ENCODE results near the genes BBS10, PPP1R12A, OTOGL and PTPRQ.

- RRBS: 3% methylated on average over 8 of the region's 44 CpGs
These were observed at the start of gene BBS10 for GRCh38 chr12:76347992-76348694. TSS of gene BBS10 (minus strand) at chr12:76348415.

DNA sequence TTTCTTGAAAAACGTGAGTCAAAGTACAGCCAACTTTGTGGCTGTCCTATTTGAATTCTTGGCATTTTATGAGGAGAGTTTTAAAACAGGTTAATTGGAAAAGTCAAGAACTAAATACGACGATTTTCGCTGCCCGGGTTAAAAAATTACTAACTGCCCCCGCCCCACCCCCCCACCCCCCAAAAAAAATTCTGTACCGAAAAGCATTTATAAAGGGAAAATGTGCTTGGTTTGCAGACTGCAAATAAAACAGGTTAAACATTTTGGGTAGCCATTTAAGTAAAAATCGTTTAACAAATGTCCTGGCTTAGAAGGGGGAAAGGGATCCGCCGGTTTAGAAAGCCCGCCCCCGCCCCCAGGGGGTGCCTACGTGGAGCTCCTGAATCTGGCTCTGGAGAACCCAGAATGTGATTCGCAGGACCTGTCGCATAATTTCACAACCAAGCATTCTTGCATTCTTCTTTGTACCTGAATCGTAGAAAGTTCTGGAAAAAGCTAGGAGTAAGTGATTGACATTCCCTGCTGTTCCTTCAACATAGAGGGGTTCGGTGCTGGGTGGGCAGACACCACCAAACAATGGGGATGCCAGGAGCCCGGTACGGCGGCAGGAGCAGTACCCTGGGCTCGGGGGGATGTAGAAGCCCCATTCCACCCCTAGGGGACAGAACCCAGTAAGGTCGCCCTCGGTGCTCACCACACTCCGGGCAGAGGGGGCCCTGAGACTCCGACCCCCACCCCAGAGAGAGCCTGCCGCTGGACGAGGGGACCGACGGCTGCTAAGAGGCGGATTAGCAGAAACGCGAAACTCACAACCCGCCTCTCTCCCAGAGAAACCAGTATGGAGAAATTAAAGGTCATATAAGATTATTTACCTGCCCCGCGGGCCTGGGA is 776 bp downstream of the CSRP2 start:
- RRBS: 5% methylated on average over 7 of the region's 35 CpGs

GRCh38 chr12:79644261-79644595 is 46.5 kb downstream of the PAWR start:
- RRBS: no CpG with 5 or more reads among the region's 2 CpGs

DNA sequence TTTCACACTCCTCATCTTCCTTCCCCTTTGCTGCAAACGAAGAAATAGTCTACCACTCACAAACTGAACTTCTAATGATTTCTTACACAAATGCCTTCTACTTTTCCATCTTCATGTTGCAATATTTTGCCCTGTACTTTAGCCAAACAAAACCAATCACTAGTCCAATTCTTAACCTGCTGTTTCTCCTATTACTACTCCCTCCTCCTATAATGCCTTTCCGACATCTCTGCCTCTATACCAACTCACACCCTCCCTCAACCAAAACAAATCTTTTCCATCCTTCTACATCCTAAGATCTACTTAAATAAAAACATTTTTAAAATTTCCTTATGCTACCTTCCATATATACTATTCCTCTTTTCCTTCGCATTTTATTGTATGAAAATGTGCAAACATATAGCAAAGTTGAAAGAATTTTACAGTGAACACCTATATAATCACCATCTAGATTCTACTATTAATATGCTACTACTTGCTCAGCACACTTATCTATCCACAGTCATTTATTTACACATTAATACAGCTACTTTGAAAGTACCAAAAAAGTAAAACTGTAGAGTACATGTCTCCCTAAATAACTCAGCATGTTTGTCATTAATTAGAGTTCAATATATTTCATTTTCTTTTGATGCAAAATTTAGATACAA is 36.2 kb downstream of the PPP1R12A start:
- RRBS: no CpG with 5 or more reads among the region's 3 CpGs

DNA sequence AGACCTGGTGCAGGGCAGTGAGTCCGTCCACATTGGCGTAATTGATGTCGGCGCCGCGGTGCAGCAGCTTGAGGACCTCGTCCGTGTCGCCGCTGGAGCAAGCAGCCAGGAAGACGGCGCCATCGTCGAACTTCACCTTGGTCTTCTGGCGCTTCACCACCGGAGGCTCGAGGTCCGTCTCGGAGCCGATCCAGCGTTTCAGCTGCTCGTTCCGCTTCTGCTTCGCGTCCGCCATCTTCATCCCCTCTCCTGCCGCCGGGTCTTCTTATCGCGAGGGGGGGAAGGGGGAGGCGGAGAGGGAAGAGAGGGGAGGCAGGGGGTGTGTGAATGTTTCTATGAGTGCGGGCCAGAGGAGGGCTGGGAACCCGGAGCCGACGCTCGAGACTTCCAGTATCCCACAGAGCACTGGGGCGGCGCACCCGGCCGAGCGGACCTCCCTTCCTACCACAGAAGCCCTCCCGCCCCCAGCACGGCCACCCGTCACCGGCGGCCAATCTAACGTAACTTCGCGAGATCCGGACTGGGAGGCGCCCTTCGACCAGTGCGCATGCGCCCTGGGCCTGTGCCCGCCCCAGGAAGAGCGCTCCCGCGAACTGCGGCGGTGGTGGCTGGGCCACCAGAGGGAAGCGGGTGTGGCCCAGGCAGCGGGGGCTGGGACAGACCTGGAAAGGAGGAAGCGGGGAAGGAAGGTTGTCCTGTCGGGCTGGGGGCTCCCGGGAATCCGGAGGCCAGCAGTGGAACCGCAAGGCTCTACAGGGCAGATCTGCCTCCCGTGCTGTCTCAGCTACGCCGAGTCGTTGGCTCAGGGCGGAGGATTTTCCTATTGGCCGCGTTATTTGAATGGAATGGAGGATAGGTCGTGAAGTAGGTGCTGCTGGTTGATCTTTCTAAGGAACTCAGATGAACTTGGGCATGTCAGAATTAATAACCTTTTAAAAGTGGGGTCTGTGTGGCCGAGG is at the start of gene PPP1R12A:
Gene PPP1R12A (minus strand): TSS at position 407 of the 959 bp plus-strand sequence.
- RRBS: 2% methylated on average over 27 of the region's 76 CpGs

DNA sequence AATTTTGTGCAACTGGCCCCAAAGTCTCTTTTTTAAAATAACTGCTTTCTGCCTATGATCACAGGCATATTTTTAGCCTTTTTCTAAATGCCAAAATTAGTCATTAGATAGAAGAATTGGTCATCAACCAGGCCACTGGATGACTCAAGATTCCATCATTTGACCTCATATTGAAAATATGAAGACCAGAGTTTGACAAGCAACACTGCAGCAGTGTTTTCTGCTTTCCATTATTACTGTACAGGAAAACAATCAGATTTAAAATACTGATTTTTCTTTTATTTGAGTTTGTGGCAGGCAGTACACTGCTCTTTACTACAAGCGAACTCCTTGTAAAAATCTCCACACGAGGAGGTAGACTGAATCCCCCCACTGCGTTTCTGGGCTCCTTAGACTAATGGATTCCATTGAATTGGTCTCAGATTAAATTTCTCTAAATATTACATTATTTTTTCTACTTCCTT is 54.6 kb upstream of the OTOGL start:
- RRBS: no CpG with 5 or more reads among the region's 3 CpGs

DNA sequence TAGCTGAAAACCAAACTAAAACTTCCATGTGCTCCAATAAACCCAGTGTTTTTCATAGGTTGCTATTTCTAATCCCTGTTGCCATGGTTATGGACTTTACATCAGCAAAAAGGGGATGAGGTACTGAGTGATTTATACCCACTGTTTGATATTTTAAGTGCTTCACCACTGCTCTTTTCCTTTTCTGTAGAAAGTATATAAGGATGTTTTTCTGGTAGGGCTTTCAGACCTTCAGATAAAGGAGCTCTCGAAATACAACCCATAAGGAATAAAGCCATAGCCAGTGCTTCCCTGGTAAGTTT is at the start of gene OTOGL:
Gene OTOGL (plus strand): TSS at position 226 of the 302 bp plus-strand sequence.
- RRBS: no CpG with 5 or more reads among the region's 1 CpG

DNA sequence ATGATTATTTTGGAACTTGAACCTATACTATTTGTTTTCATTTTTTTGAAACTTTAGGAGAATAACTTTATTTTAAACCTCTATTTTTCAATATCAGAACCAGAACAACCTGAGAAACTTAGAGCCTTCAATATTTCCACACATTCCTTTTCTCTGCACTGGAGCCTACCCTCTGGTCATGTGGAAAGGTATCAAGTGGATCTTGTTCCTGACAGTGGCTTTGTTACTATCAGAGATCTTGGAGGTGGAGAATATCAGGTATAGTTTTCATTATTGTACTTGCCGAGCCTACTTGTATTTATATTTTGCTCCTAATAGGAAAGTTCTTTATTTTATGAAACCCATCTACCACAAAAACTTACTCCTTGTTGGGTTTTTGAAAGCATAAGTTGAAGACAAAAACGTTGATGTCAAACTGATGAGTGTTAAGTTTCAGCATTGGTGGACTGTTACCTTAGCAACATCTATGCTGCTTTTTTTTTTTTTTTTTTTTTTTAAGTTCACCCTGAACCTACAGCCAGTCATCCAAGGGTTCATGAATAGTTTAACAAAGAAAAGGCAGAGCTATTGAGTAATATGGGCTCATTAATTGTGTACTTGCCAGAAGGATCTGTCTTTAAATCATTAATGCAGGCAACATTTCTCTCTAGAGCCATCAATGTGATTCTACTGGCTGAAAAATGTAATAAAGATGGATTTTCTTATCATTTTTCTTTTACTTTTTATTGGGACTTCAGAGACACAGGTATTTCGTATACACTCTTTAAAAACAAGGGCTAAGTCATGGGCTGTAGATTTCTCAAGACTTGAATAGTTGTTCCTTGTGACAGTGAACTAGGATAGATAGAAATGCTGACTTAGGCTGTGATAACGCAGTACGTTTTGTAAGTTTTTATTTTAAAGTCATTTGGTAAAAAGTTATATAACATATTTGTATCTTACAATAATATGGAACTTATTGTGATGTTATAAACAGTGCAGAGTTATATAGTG is at the start of gene PTPRQ:
Gene PTPRQ (plus strand): TSS at position 581 of the 993 bp plus-strand sequence.
- RRBS: no CpG with 5 or more reads among the region's 5 CpGs

DNA sequence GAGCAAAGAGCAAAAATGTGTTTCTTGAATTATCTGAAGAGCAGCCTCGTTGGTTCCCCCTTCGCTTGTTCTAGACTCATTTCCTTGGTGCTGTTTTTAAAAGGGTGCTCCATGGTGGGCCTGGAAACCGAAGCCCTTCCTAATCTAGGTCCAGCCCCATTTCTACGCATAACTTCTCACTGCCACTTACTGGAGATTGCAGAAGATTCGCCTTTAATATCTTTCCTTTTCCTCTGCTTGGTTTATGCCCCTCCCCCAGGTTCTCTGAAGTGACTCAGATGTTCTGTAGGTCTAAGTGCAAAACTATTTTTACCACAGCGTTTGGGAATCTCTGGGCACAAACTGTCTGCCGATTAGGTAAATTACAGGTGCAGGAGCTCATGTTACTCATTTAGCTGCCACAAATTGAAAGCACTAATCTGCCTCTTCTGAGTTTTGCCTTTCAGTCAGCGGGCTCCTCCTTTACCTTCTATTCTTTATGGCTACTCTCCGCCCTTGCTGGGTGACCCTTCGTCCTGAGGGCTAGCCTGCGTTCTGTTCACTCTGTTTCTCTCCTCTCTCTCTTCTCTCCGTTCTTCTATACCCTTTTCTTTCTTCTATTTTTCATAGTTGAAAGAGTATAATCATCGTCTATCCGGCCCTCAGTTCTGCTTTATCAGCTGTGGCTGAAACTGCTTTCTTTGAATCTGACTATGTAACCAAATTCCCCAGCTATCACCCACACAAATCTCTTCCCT is 4.5 kb upstream of the MYF6 start:
- RRBS: no CpG with 5 or more reads among the region's 14 CpGs

- RRBS: no CpG with 5 or more reads among the region's 2 CpGs
These were observed 3.0 kb upstream of the MYF6 start for GRCh38 chr12:80704362-80704964.

DNA sequence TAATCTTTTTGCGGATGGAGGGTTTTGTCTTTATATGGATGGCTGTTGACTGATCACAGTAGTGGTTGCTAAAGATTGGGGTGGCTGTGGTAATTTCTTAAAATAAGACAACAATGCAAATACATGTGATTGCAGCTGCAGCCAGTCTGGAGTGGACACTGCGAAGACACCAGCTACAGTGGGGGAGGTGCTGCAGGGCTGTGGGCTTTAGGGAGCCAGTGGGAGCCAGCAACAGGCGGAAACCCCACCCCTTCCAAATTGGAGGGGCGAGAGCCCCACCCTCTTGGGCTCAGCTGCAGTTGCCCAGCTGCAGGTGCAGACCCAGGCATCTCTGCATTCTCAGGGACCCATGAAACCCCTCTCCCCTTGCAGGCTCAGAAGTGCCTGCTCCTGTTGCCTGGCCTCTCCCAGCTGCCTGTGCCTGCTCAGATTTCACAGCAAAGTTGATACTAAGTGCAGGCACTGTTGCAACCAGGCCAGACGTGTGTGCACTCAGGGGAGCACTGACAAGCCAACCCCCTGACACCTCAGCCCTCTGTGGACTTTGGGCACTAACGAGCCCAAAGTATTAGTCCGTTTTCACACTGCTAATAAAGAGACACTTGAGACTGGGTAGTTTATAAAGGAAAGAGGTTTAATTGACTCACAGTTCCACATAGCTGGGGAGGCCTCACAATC is 104.9 kb downstream of the MYF5 start:
- RRBS: no CpG with 5 or more reads among the region's 7 CpGs

- RRBS: no CpG with 5 or more reads among the region's 2 CpGs
These were observed 1.9 kb downstream of the ACSS3 start for GRCh38 chr12:81079615-81080294.

- RRBS: no CpG with 5 or more reads among the region's 8 CpGs
These were observed 504 bp downstream of the CCDC59 start for GRCh38 chr12:82357710-82358056.

- RRBS: no CpG with 5 or more reads among the region's 2 CpGs
These were observed 49.9 kb downstream of the TSPAN19 start for GRCh38 chr12:84986200-84986520.

GRCh38 chr12:85317789-85318683 is 38.0 kb downstream of the ALX1 start:
- RRBS: no CpG with 5 or more reads among the region's 34 CpGs

GRCh38 chr12:86134386-86135078 is 121.7 kb downstream of the MGAT4C start:
- RRBS: no CpG with 5 or more reads among the region's 4 CpGs

- RRBS: no CpG with 5 or more reads among the region's 4 CpGs
These were observed 456.2 kb upstream of the MGAT4C start for GRCh38 chr12:86712379-86712860.

DNA sequence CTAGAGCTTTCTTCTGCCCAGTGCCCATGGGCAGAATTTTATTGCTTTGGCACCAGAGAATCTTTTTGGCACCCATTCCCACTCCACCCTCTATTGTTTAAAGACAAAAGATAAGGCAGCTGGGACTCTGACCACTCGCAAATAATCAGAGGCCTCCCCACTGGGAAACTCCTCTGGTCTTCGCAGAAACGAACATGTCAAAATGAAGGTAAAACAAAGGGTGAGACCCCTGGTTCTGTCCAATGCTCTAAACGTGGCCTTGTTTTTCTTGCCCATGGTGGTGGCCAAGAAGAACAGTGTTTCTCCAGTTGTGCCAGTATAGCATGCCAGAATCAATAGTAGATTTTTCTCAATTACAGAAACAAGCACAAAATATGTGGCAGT is 50.7 kb downstream of the KITLG start:
- RRBS: no CpG with 5 or more reads among the region's 4 CpGs

DNA sequence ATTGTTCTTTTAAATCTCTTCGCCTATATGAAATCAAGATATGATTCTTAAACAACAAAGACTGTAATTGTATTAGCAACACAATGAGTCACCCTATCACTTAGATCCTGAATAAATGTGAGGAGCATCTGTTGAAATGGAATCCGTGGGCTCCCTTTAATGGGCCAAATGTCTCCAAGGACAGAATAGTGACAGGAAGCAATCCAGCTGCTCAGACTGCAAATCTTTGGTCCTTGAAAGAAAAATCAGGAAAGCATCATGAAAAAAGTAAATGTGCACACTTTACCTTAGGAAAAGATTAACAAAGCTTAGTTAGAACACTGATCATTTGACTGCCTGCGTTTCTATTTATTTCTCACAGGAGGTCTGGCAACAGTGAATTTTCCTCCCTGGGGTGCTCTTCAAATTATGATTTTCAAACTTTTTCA is 271.1 kb downstream of the DUSP6 start:
- RRBS: no CpG with 5 or more reads among the region's 3 CpGs

- RRBS: no CpG with 5 or more reads among the region's 5 CpGs
These were observed 191.7 kb downstream of the DUSP6 start for GRCh38 chr12:89160492-89161206.